Measurements from ENCODE around the genes COL12A1, TMEM30A and PGM3.

DNA sequence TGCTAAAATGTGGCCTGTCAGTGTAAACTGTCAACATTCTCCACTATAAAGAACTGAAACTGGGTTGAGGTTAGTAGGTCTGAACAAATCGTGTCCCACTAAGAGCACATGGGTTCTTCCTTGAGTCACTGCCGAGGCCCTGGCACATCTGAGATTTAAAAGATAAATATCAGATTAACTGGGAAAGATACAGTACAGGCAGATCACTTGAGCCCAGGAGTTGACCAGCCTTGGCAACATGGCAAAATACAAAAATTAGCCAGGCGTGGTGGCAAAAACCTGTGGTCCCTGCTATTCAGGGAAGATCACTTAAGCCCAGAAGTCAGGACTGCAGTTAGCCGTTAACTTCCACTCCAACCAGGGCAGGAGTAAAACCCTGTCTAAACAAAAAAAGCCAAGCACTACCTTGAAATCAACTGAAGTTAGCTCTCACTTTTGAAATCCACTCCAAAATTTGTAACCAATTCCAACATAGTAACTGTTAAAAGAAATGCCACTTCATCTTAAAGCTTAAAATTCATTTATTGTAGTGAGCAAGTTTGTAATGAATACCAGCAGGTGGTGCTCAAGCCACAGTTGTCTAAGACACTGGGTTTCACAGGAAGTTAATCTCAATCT is 5.5 kb downstream of the EEF1A1 start:
- RRBS: no CpG with 5 or more reads among the region's 4 CpGs

DNA sequence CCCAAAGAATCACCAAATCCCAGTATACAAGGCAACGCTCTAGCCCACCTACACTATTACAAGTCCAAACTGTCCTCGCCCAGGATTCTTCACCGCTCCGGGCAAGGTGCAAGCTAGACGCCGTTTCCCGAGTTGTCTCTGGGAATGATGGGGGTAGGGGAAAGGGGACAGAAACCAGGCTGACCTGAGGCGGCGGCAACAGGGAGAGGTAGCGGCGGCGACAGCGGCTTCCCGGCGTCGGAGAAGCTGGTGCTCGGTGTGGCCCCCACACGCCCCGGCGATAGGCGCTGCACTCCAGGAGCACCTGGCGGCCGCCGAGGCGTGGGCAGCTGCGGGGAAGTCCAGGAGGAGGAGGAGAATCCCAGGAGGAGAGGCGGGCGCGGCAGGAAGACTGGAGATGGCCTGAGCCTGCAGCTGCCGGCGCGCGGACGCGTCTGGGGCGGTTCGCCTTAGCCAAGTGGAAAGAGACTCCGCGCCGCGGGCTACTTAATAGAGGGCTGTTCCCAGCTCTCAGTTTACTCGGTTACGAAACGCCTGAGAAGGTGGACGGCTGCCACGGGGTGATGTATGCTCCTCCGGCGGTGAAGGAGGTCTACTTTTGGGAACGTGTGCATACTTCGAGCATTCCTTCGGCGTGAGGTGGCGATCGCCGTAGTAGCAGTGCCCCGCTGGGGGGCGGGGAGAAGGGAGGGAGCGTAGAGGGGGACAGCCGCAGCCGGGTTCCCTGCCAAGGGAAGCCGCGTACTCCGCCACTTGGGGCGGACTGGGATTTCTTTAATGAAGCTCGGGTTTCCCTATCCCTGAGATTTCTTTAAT is at the start of gene COL12A1:
Gene COL12A1 (minus strand): TSS at position 461 of the 816 bp plus-strand sequence.
- RRBS: 1% methylated on average over 6 of the region's 65 CpGs

DNA sequence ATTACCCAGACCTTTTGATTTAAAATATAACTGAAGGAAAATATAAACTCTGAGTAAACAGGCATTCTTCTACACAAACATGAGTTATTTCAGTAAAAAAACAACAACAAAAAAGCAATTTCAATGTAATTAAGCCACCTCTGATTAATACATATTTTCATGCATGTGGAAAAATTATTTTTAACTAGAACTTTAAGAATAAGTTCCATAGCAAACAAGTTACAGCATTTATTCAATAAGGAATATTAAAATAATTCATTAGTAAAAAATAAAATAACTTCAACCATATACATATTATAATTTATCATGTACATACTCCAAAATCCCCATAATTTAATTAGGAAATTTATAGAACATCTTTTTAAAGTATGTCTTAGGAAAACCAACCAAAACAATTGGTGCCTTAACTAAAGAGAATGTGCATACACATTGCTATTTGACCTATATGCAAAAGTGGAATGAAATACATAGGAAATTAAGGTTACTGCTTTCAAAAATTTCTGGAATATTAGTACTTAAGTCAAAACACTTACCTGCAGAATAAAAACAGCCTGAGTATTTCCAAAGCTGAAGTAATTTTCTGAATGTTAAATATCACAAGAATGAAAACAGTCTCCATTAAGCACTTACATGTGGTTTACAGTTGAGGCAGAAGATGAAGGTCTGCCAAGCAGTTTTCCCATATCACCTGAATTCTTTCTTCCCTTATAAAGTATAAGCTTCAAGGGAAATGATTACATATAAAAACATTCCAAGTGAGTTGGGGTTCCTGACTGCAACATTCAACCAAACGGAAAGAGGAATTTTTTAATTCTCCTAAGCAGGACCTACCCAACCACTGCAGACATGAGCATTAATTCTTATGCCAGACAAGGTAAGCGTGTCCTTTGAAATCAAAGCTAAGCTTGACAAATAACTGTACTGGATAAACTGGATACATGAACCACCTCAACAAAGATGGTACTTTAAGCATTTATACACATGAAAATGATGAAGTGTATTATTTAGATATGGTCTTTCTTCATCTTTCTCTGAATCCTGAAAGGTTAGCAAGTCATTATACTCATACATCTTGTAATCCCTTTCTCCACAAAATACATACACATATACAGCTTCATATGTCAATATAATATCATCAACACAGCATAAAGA is 11.4 kb upstream of the COX7A2 start:
- RRBS: no CpG with 5 or more reads among the region's 2 CpGs

DNA sequence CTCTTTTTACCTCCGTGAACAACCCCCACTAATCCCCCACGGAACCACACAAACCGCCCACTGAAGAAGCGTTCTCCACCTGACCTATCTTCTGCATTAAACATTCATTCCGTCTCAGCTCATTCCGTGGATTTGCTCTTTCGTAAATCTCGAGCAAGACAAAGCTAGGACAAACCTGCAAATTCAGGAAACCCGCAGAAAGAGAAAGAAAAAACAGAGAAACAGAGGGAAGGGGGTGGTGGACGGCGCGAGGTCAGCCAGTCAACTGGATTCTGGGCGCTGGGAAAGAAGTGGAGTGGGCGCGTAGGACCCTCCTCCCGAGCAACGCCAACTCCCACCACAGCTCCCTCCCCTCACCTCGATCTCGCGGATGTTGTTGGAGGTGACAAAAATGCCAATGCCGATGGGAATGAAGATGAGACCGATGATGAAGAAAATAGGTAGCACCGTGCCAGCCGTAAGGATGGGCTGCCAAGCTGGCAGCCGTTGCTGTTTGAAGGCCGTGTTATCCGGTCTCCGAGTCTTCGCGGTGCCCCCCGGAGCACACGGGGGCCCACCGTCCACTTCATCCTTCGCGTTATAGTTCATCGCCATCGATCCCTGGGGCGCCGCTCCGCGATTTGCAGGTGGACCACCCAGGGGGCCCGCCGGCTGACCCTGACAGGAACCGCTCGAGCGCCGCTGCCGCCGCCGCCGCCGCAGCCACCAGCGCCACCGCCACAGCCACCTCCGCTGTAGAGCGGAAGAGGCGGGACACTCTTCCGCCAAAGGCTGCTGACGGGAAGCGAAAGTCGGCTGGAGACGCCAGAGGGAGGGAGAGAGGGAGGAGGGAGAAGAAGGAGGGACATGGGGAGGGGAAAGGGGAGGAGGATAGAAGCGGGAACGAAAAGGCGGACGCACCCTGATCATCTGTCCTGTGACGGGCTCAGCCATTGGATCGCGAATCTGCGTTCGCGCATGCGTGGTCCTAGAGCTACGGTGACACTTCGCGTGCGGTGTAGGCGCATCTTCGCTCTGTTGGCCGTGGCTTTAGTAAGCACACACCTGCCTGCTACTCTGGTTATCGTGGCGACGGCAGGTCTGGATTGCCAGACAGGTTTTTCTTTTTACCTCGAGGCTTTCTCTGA is at the start of gene TMEM30A:
Gene TMEM30A (minus strand): TSS at position 748 of the 1,127 bp plus-strand sequence.
- RRBS: under 1% methylated on average over 7 of the region's 84 CpGs

- RRBS: no CpG with 5 or more reads among the region's 7 CpGs
Measured at GRCh38 chr6:75314529-75315390, 30.2 kb upstream of the TMEM30A start.

DNA sequence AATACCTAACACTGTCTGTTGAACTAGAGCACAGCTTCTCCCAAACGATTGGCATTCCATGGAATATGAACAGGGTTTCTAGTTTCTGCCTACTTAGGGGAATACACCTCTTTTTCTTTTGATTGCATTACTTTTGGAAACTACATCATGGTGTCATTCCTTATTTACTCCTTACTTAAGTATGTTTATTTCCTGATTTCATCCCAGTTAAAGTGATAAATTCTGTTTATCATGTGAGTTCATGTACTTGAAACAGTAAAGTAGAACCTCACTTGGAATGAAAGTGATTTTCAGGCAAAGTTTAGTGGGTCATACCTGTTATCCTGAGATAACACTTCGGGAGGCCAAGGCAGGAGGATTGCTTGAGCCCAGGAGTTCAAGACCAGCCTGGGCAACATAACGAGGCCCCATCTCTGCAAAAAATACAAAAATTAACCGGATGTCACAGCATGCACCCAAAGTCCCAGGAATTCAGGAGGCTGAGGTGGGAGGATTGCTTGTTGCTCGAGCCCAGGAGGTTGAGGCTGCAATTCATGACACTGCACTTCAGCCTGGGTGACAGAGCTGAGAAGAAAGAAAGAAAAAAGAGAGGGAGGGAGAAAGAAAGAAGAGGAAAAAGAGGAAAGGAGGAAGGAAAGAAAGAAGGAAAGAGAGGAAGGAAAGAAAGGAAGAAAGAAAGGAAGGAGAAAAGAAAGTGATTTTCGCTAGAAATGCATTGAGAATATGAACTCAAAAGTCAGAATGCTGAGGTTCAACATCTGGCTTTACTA is 6.4 kb downstream of the SENP6 start:
- RRBS: no CpG with 5 or more reads among the region's 6 CpGs

DNA sequence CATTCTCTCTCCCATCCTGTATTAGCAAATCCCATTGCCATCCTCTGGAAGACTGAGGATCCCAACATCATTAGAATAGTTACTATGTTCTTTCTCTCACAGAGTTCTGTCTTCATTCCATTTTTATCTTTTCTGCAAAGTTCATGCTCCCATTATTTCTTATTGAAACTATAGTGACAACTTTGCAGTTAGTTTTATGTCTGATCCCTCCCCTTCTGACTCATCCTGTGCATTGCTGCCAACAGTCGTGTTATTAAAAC is 261.6 kb upstream of the IRAK1BP1 start:
- RRBS: no CpG with 5 or more reads among the region's 1 CpG

GRCh38 chr6:78858773-78859096 is 8.6 kb upstream of the IRAK1BP1 start:
- RRBS: no CpG with 5 or more reads among the region's 5 CpGs

DNA sequence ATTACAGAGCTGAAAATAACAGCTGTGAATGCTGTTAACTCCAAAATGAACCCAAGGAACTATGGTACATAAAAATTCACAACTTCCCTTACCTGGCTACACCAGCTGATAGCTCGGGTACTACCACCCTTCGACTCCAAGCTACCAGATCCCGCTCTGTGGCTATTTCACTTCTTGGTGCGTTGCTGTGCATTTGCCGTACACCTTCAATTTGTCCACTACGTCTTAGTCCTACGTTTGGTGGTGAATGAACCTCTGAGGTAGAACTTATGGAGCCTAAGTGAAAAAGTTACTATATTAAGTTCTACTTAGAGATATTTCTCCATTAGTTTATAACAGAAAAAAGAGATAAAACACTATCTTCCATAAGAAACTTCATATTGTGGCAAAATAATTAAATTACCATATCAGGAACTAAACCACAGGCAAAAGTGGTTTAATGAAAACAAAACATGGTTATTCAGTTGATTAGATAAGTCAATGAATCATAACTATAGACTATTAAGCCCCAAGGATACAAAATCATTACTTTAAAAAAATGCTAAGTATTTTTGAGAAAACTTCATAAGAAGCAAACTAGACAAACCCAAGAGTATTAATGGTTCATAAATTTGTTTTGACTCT is 80.6 kb downstream of the PHIP start:
- RRBS: no CpG with 5 or more reads among the region's 7 CpGs

- RRBS: no CpG with 5 or more reads among the region's 1 CpG
Measured at GRCh38 chr6:79570408-79570977, 33.3 kb upstream of the LCA5 start.

GRCh38 chr6:79596854-79597519 is 34.1 kb upstream of the SH3BGRL2 start:
- RRBS: no CpG with 5 or more reads among the region's 7 CpGs

GRCh38 chr6:81834119-81834669 is 81.7 kb upstream of the TENT5A start:
- RRBS: no CpG with 5 or more reads among the region's 5 CpGs

DNA sequence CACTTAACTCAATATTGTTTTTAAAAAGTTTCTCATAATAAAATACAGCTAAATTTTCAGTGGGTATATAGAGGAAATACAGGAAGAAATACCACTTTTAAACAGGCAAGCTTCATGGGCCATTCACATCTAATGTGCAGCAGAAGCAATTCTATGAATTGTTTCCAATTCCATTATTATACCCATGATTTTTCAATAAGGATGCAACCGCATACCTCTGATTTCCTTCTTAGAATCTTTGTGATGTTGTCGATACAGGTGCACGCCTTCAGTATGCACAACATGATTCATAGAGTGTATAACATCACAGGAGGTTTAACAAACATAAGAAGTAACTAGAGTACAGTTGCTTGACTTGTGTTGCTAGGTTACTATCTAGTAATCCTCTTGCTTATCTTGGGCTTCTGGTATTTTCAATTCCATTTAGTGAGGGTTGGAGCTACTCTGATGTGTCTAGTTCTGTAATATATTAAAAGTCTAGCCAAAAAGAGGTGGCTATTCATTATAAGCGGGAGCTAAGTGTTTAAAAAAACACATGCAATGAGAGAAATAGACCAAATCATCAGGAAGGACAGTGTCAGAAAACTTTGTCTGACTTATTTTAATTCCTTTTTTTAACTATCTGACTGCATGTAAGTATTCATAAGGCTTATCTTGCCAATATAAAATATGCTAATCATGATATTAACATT is 85.5 kb upstream of the TENT5A start:
- RRBS: no CpG with 5 or more reads among the region's 4 CpGs

- RRBS: no CpG with 5 or more reads among the region's 5 CpGs
Measured at GRCh38 chr6:82166390-82167064, 81.0 kb downstream of the IBTK start.

DNA sequence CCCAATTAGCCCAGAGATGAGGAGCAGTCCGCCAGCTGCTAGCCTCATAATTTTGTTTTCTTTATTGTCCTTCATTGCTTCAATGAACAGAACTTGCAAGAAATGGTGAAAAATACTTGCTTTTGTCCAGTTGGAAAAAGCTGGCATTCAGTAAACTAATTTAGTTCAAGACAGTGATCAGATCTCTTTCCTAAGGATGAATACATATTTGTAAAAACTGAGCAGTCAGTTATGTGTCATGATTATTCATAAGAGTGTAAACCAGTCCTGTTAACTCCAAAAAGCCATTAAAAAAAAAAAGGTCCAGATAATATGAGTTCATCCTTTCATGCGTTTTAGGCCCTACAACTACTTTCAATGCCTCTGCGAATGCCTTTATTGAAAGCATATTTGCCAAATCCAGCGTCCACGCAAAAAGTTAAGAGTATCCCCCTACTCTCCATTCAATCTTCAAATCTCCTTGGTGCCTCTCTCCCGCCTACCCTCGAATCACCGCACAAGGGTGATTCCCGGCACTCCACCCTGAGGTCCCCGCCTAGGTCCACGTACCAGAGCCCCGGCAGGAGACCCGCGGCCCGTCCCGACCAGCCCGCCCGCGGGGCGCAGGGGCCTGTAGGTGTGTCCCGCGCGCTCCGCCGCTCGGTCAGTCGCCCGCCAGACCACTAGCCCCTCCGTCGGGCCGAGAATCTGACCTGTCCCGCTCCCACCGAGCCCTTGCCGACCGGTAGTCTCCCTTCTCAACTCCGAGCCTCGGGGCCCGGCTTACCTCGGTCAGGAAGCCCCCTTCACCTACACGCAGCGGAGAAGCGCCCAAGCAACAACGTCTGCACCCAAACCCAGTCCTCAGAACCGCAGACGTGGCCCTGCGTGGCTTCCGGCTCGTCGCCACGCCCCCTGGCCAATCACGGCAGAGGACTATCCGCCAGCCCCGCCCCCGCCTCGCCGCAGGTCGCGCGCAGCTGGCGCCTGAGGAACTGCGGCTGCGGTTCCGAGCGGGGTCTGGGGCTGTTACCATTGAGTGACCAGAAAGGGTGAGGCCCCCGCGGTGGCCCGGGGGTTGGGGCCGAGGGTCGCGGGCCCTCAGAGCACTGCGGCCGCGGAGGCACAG is at the start of gene PGM3:
Gene PGM3 (minus strand): TSS at position 853 of the 1,108 bp plus-strand sequence.
- RRBS: 3% methylated on average over 16 of the region's 73 CpGs

GRCh38 chr6:83943559-83944201 is 84.2 kb downstream of the CYB5R4 start:
- RRBS: no CpG with 5 or more reads among the region's 5 CpGs

DNA sequence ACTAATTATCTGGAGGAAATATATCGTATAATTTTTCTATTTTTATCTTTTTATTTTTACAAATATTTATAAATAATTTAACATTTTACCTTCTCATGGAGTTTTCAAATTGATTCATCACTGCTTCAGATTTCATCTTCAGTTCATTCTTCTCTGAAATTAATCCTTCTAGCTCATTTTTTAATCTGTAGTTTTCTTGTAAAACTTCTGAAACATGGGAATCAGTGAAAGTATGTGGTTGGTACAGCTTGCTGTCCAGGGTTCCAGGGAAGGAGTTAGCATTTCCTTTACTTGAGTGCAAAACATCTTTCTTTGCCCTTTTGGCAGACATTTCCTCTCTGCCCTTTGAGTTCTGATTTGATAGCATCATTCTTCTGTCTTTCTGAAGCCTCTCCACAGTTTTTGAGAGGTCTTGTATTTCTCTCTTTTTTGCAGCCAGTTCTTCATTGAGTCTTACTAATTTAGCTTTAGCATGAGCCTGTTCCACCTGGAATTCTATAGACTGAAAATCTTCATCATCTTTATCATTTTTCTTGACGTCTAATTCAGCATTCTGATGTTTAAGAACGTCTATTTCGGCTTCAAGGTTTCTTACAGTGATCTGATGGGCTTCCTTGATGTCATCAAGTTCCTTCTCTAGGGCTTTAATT is 74.9 kb downstream of the CEP162 start:
- RRBS: no CpG with 5 or more reads among the region's 4 CpGs

- RRBS: no CpG with 5 or more reads among the region's 1 CpG
Measured at GRCh38 chr6:84777850-84778277, 13.5 kb upstream of the TBX18 start.

DNA sequence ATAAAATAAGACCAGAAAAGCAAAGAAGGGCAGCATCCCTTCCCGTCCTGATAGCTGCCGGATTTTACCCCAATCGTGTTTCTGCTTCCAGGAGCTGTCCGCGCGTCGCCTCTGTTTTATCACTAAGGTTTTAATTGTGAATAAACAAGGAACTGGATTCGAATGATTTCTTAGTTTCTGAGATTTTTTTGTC is 708 bp upstream of the NT5E start:
- RRBS: no CpG with 5 or more reads among the region's 8 CpGs